Mammary epithelial cell (primary cell): ENCODE measurements around a stretch of chr7.

DNA sequence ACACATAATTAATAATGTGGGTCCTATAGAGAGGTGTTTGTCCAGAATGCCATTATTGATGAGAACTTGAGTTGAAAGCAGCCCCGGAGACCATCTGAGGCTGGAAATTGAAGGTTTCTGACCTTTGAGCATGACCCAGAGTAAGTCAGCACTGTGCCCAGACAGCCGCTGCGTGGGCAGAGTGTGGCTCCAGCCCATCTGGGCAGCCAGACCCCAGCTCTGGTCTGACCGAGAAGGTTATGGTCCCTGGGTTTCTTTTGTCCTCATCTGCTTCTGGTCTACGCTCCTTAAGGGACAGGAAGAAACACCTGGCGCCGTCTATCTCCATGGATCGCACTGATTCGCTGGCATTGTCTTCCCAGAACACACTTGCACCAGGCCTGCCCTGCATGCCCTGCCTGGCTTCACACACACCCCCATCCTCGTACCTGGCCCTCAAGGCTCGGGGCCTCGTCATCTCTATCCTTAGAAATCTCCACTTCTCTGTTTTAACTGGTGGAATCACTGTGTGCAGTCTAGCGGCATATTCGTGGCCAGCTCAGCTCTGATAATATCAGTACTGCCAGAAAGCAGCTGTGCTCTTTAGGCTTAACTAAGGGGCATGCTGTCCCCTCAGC is 127.6 kb downstream of the ADCY1 start:
- CAGE, long polyA plus RNA: no peak
- RRBS: no CpG with 5 or more reads among the region's 14 CpGs

DNA sequence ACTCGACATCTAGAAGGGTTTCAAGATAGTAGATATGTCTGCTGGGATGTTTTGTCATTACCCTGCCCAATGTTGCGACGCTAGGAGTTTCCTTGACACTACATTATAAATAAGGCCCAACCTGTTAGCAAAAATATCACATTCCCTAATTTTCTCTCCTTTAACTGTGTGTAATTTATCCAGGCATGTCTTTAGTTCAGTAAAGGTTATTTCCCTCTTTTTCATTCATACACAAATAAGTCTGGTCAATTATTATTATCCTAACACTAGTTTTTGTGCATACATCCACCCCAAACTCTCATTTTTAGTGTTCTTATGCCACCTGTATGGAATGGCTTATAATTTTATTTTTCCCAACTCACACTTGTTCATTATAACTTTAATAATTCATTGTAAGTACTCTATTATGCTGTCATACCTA is 145.3 kb downstream of the CCDC201 start:
- CAGE, long polyA plus RNA: no peak
- RRBS: no CpG with 5 or more reads among the region's 3 CpGs

GRCh38 chr7:45767789-45768014 is 105.2 kb downstream of the CCDC201 start:
- CAGE, long polyA plus RNA: no peak
- RRBS: no CpG with 5 or more reads among the region's 8 CpGs

DNA sequence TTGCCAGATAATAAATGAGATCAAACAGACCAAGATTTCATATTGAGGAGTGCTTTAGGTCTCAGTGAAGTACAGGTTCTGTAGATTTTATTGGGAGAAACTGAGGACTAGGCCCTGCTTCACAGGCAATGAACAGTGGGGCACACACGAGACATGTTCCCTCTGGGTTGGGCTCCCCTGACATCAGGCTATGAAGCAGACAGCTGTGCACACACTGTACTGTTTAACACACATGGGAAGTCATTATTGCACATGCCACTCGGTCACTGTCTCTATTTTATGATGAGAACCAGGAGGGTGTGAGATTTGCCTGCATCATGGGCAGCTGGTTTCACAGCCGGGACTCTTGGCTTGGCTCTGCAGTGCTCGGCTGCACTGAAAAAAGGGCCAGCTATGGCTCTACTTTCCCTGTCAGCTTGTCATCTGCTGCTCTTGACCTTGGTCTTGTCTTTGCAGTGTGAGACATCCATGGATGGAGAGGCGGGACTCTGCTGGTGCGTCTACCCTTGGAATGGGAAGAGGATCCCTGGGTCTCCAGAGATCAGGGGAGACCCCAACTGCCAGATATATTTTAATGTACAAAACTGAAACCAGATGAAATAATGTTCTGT is 4.3 kb downstream of the IGFBP1 start:
- CAGE, long polyA plus RNA: no peak
- RRBS: no CpG with 5 or more reads among the region's 6 CpGs

GRCh38 chr7:45914734-45915205 is 6.3 kb downstream of the IGFBP3 start:
- CAGE, long polyA plus RNA: no peak
- RRBS: no CpG with 5 or more reads among the region's 13 CpGs

DNA sequence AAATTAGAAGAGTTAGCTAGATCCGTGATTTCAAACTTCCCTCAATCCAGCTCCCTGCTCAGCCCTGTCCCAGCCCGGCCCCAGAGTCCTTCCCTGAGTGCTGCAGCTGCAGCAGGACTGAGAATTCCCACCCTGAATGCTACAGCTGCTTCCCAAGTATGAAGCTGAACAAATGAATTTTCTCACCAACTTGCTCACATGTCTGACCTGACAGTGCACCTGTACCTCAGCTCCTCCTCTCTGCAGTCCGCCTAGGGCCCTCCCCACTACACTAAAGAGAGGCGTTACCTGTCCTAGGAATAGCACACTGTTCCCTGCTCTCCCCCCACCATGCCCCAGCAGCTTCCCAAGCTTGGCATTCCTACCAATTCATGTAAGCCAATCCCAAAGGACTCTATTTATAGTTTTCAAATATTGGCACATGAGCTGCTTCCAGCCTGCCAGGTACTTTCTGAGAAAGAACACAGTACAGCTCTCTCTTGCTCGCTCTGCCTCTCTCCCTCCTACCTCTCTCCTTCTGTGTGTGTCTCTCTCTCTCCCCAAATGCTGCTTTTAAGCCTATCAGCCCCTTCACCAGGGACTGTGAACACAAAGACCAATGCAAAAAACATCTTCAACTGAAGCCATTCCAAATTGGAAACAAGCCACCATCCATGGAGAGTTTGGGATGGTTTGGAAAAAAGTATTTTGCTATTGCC is 400.1 kb downstream of the TNS3 start:
- CAGE, long polyA plus RNA: no peak
- RRBS: no CpG with 5 or more reads among the region's 5 CpGs

DNA sequence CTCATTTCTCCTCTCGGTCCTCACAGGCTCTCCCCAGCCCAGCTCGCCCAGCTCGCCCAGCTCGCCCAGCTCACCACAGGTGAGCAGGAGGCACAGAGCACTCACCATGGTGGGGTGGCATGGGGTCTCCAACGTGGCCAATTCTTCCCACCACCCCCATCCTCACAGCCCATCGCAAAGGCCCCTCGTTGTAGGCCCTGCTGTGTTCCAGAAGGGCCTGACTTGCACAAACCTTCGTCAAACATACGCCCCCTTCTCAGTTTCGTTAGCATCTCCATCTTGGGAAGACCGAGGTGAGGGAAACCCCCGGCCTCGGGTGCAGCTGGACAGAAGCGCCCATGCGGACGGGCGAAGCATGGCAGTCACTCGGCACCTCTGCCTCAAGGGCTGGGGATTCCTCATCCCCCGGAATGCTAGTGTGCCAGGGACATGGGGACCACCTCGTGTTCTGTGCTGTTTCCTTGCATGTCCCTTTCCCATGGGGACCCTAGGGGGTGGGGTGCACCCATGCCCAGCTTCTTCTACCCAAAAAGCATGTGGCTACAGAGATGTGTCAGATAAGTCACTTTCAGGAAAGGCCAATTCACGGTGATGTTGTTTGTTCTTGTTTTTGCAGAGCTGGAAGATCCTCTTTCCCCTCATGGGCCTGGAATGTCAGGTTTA is 304.5 kb downstream of the TNS3 start:
- CAGE, long polyA plus RNA: no peak
- RRBS: 96% methylated on average over 4 of the region's 21 CpGs

DNA sequence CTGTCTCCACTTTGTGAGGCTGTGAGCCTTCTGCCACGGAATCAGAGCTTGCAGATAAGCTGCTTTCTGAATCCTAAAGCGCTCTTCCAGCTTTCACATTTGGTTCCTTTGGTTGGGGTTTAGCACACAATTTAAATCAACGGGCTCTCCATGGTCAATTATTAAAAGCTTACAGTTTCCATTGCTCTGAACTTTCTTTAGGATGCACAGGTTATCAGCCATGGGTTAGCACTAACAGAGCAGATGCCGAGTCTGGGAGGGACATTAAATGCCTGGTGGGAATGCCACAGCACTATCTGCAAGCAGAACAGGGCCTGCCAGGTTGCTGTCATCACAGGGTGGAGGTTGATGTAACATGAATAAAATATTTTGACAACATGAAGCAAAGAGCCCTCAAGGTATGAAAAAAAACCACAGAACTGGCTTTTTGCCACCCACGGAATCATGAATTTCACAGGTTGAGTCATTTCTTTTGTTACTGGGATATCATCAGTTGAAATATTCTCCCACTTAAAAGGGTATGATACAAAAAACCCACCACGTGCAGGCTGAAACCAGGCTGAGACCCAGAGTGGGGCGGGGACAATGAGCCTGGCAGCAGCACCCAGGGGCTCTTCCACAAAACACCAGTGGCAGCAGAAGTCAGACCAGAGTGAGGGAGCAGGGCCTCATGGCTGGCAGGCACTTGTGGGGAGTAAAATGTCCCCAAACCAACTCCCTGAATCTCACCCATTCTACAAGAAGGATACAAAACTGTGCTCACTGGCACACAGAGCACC is 220.2 kb downstream of the TNS3 start:
- CAGE, long polyA plus RNA: no peak
- RRBS: no CpG with 5 or more reads among the region's 7 CpGs

DNA sequence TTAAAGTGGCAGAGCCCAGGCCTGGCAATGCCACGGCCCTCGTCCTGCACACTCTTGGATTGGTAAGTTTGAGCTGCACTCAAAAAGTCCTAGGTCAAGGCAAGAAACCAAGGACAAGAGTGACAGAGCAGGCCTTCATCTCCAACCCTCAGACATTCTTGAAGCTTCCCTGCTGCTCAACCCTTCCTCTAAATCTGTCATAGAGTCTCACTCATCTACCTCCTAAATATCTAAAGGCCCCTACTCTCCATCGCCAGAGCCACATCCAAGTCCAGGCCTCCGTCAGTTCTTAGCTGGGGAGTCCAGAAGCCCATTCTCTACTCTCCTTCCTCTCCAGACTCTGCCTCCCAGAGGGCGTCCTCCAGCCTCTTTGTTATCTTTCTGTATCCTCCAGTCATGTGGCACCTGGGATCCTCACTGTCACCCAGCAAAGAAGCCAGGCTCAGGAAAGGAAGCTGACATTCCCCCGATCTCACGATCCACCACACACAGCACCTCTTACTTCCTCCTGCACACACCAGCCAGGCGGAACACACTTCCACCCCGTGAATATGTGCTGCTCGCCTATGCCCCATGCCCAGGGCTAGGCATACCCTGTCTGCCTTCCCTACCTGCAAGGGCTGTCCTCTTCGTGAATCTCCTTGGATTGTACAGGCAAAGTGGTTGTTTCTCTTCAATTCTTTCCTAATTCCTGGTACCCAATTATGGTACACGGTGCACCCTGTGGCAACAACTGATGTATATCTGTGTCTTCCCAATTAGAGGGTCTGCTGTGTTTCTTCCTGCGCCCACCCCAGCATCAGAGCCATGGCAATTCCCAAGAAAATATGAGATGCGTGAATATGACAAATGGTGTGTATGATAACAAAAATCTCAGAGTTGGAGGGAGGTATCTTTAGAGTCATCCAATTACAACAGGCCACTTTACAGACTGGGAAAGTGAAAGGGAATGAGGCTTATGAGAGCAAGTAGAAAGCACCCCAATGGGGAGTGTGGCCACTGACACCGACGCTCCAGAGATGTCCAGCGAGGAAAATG is 191.0 kb downstream of the TNS3 start:
- CAGE, long polyA plus RNA: no peak
- RRBS: no CpG with 5 or more reads among the region's 17 CpGs

DNA sequence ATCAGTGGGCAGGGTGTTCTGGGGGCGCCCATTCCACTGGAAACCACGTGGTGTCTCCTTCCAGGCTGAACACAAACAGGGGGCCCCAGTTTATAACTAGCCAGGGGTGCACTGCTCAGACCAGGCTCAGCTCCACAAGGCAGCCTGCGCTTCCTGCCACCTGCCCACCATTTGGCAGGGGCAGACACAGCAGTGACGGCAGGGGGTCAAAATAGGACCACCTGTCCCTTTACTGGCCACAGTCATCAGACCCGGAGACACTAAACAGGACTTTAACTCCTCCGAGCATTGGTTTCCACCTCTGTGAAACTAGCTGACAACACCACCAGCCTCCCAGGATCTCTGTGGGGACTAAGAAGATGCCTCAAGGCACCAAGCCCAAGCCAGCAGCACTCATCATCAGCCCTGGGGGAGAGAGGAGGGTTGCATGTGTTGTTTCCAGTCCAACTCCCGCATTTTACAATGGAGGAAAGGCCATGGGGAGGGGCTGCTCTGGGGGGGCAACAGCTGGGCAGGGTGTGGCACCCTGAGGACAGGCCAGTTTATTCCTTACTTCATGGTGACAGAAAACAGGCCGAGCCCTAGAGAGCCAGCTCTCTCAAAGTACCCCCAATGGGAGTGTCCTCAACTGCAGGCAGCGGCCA is 127.7 kb downstream of the TNS3 start:
- CAGE, long polyA plus RNA: no peak
- RRBS: no CpG with 5 or more reads among the region's 9 CpGs

DNA sequence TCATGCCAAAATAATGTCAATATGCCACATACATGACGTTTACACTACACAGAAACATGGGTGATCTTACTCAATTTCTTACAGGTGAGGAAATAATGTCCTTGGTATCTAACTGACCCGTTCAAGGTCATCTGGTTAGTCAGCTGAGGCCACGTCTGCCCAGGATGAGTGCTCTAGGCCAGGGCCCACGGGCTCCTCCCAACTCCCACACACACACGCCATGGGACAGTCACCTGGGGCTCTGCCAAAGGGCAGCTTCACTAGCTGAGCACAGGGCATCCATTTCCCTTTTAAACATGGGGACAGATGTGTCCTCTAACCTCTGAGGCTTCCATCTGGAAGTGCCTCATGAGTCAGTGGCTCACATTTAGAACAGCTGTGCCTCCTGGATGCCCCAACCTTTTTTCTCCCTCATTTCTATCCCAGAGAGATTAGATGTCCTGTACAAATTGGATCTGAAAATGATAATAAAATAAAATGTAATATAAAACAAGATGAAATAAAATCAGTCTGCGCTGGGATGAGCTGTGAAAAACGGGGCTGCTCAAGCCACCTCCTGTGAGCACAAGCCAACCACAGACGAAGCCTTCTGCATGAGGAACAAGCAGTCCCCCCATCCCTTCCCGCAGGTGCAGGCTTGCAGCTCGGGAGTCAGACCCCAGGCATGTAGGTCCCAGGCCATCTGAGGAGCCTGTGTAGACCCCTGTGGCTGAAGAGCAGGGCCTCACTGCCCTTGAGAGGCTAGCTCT is 123.7 kb downstream of the TNS3 start:
- CAGE, long polyA plus RNA: no peak
- RRBS: no CpG with 5 or more reads among the region's 10 CpGs

GRCh38 chr7:47461113-47461731 is 120.7 kb downstream of the TNS3 start:
- CAGE, long polyA plus RNA: no peak
- RRBS: no CpG with 5 or more reads among the region's 7 CpGs

DNA sequence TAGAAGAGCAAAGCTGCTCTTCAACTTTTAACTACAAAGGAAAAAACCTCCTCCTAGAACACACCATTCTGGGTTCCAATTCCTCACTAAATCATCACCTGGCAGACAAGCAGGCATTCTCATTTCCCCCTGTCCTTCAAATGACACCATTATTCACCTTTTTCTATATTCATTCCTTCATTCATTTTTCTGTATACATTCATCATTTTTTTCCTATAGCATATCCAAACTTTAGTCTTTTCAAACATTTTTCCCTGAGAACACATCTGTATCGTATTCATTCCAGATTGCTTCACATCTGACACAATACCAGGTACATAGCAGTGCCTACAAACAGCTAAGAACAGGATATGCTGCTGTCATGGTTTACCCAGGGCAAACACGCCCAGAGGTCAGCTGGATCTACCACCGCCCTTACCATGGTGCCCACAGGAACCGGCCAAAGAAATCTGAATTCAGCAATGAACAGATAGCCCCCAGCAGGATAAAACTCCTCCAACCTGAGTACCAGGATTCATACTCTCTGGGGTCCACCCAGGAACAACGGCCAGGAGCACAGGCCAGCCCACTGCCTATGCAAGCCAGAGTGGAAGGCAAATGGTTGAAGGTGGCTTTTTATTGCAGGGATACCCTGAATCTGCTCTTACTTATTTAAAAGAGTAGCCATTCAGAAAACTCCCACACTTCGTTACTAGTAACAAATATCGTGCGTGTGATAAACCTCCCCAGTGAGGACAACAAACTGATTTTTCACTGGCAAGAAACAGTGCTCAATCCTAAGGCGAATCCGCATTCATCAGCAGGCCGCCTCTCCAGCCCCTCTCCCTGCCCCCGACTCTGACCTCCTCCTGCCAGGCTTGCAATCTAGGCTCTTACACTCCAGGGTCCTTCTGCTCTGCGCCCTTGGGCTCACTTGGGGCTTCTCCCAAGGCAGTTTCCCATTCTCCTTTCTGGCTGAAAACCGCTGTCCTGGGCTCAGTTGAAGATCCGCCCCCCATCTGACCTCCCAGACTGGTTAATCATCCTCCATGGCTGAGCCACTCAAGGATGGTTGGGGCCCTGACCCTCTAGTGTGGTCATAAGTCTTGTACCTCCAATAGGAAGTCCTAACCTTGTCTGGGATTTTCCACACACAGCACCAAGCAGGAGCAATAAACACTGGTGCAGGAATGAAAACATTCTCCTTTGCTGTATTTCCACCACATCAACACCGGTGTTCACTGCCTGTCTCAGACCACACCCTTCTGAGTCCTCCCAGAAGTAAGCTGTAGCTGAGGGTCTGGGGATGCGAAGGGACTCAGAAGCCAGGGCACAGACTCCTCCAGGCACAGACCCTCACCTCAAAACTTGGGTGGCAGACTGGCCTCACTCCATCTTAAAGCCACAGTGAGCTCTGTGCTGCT is 42.8 kb downstream of the TNS3 start:
- CAGE, long polyA plus RNA: no peak
- RRBS: no CpG with 5 or more reads among the region's 17 CpGs

DNA sequence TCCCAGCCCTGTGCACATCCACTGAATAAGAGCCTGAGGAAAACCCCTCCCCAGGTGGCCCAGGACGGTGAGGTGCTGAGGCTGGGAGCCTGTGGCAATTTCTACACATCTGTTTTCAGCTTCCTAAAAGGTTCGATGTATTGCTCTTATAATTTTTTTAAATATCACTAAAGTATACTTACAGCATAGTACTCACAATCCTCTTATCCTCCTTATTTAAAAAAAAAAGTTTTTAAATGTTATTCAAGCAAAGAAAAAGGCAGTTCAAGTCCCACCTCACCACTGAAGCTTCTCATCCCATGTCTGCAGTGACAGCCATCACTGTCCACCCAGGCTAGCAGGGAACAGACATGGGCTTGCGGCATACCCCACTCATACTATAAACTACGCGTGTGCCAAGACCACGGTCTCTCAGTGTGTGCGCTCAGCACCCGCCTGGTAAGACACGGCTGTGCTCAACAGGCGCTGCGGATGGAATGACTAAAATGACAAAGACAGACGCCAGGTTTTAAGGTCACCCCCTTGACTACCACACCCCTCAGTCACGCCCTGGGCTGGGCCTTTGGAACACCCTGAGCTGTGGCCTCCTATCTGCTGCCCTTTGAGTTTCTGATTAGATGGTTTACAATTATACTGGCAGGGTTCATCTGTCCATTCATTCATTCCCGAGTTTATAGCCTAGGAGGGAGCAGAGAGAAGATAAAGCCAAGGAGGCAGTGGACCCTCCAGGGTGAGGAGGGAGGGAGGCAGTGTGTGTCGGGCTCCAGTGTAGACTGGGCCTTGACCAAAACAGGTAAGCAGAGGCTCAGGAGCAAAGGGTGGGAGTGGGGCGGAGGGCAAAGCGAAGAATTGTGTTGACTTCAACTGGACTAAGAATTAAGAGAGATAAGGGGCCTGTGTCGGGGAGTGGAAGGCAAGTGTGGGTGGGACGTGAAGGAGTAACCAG is 35.2 kb downstream of the TNS3 start:
- CAGE, long polyA plus RNA: no peak
- RRBS: no CpG with 5 or more reads among the region's 19 CpGs

GRCh38 chr7:47560401-47561109 is 21.4 kb downstream of the TNS3 start:
- CAGE, long polyA plus RNA: no peak
- RRBS: no CpG with 5 or more reads among the region's 9 CpGs

GRCh38 chr7:47647189-47647811 is 65.4 kb upstream of the TNS3 start:
- CAGE, long polyA plus RNA: no peak
- RRBS: no CpG with 5 or more reads among the region's 6 CpGs

DNA sequence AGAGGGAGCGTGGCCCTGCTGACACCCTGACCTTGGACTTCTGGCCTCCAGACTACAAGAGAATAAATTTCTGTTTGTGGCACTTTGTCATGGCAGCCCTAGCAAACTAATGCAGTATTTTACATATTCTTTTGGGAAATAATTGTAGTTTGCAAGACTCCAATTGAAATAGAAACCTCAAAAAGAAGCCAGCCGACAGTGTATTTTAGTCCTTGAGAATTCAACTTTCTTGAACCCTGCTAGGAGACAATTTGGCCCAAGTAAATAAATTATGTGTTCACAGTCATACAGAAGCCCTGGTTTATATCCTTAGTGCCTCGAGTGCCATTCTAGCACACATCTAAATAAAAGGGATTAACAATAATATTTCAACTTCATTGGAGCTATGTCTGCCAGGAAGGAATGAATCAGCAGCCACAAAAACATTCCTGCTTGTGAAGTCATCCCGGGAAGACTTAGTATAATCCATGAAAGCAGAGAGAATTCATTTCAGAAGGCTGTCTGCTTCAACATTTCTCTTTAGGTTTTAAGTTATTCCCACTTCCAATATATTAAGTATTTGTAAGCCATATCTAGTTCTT is 164.4 kb downstream of the PKD1L1 start:
- CAGE, long polyA plus RNA: no peak
- RRBS: no CpG with 5 or more reads among the region's 4 CpGs

DNA sequence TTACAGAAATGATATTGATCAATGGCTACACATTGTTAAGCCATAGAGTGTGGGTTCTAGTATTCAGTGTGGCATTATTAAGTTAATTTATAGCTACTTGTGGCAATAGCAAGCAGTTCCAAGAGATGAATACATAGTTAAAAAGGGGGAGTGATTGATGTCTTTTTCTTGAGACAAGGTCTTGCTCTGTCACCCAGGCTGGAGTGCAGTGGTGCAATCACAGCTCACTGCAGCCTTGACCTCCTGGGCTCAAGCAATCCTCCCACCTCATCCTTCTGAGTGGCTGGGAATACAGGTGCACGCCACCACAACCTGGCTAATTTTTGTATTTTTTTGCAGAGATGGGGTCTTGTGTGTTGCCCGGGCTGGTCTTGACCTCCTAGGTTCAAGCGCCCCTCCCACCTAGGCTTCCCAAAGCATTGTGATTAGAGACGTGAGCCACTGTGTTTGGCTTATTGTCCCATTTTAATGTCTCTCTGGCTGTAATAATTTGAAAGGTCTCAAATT is 21.7 kb downstream of the UPP1 start:
- CAGE, long polyA plus RNA: no peak
- RRBS: no CpG with 5 or more reads among the region's 4 CpGs

- CAGE, long polyA plus RNA: no peak
- RRBS: no CpG with 5 or more reads among the region's 2 CpGs
Measured at GRCh38 chr7:50096344-50096543, 561 bp downstream of the SPATA48 start.

DNA sequence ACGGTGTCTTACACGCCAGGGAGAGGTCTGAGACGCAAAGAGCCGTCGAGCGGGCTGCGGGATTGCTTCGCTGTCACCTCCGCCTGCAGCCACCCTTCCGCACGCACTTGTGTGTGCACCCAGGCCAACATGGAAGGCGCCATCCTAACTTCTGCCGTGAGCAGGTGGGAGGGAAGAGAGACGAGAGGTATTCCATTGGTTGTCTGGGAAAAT is 1.3 kb upstream of the IKZF1 start:
- CAGE, long polyA plus RNA: no peak
- RRBS: no CpG with 5 or more reads among the region's 14 CpGs